ENCODE measurements around a stretch of chr11.

GRCh38 chr11:204382-205199, 2.6 kb downstream of the BET1L start:
- PRO-cap: no peak
- RAMPAGE, long total RNA, 2 experiments: no peak in any of the 2 experiments

DNA sequence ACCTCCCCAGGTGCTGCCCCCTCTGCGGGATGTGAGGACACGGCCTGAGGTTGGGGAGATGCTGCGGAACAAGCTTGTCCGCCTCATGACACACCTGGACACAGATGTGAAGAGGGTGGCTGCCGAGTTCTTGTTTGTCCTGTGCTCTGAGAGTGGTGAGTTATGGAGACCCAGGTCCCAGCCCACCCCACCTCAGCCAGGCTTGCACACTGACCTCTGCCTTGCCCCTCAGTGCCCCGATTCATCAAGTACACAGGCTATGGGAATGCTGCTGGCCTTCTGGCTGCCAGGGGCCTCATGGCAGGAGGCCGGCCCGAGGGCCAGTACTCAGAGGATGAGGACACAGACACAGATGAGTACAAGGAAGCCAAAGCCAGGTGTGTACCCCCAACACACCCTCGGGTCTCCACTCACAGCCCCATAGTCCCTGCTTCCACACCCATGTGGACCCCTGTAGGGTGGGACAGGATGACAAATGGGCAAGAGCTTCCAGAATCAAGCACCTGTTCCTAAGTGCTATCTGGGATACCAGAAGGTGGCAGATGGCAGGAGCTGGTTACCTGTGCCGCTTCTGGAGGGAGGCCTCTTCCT, 5.2 kb downstream of the RIC8A start:
- PRO-cap: no peak
- RAMPAGE, long total RNA, 2 experiments: no peak in any of the 2 experiments

GRCh38 chr11:309025-309844, 1.6 kb downstream of the IFITM2 start:
- PRO-cap: unidirectional peak, minus-strand start at chr11:309441
- RAMPAGE, long total RNA, 2 experiments: start-site peak on the minus strand in 1 of 2 experiments, at chr11:309190-309200 at its widest, 7 reads per replicate

GRCh38 chr11:317682-317983, 3.0 kb downstream of the IFITM3 start:
- PRO-cap: no peak
- RAMPAGE, long total RNA, 2 experiments: no peak in any of the 2 experiments

- PRO-cap: unidirectional peak, minus-strand start at chr11:319245; bidirectional peak, plus-strand start at chr11:320130, minus-strand start at chr11:320071
- RAMPAGE, long total RNA, 2 experiments: start-site peak on the plus strand in 1 of 2 experiments, at chr11:319696-319931 at its widest, 6 to 13 reads per replicate
Observed at GRCh38 chr11:319095-320277, 1.2 kb downstream of the IFITM3 start.

DNA sequence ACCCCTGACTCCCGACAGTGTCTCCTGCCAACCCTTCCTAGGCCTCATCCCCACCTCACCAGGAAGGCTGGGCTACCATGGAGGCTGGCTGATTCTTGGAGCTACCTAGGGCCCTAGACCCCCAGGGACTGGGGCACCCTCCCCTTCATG, 433 bp upstream of the PKP3 start:
- PRO-cap: no peak
- RAMPAGE, long total RNA, 2 experiments: no peak in any of the 2 experiments

GRCh38 chr11:429755-430103, 12.1 kb downstream of the ANO9 start:
- PRO-cap: no peak
- RAMPAGE, long total RNA, 2 experiments: no peak in any of the 2 experiments

- PRO-cap: bidirectional peak, plus-strand start at chr11:507539, minus-strand start at chr11:507232
- RAMPAGE, long total RNA, 2 experiments: no peak in any of the 2 experiments
Observed at GRCh38 chr11:507320-507700, 268 bp upstream of the RNH1 start.

GRCh38 chr11:532557-532905, 2.8 kb downstream of the HRAS start:
- PRO-cap: no peak
- RAMPAGE, long total RNA, 2 experiments: no peak in any of the 2 experiments

DNA sequence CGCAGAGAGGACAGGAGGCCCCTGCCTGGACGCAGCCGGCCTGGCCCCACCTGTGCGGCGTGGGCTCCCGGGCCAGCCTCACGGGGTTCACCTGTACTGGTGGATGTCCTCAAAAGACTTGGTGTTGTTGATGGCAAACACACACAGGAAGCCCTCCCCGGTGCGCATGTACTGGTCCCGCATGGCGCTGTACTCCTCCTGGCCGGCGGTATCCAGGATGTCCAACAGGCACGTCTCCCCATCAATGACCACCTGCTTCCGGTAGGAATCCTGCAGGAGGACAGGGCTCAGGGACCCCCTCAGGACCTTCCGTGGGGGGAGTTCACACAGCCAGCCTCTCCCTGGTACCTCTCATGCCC, 1.7 kb downstream of the HRAS start:
- PRO-cap: no peak
- RAMPAGE, long total RNA, 2 experiments: no peak in any of the 2 experiments

DNA sequence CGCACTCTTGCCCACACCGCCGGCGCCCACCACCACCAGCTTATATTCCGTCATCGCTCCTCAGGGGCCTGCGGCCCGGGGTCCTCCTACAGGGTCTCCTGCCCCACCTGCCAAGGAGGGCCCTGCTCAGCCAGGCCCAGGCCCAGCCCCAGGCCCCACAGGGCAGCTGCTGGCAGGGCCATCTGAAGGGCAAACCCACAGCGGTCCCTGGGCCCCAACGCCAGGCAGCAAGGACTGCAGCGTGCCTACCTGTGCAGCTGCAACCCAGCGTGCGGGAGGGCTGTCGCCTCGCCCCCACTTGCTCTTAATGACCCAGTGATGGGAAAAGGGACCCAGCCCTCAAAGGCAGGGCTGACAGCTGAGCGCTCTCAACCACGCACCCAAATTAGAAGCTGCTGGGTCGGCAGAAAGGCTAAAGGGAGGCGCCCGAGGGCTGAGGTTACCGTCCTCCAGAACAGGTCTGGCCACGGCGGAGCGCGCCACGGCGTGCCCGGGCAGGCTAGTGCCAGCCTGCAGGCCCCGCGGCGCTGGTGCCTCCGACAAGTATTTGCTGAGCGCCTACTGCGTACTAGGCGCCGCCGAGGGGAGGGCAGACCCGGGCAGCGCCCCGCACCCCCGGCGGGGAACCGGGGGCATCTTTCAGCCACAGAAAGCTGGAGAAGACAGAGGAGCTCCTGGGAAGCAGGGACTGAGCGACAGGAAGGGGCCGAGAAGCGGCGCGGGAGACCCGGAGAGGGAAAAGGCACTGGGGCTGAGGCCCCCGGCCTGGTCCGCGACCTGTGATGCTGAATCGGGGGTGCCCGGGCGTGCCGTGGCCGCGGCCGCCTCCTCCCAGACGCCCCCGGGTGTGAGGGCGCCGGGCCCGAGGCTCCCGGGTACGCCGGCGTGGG, 862 bp downstream of the HRAS start:
- PRO-cap: unidirectional peak, plus-strand start at position 452 of the sequence
- RAMPAGE, long total RNA, 2 experiments: no peak in any of the 2 experiments

DNA sequence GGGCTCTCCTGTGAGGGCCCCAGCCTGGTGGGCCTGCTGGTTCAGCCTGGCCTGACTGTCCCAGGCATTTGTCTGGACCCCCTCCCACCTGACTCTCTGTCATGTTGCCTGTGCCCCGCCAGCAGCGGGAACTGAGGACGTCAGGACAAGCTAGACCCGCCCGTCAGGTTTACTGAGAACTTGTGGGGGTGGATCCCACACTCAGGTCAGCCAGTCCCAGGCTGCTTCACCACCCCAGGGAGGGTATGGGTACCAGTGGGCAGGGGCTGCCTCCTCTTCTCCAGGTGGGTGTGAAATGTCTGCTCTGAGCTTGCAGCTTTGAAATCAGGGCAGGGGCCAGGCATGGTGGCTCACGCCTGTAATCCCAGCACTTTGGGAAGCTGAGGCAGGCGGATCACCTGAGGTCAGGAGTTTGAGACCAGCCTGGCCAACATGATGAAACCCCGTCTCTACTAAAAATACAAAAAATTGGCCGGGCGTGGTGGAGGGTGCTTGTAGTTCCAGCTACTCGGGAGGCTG, 3.5 kb downstream of the RASSF7 start:
- PRO-cap: bidirectional peak, plus-strand start at position 200 of the sequence, minus-strand start at position 133 of the sequence
- RAMPAGE, long total RNA, 2 experiments: no peak in any of the 2 experiments

- PRO-cap: bidirectional peak, plus-strand start at chr11:576207, minus-strand start at chr11:575846
- RAMPAGE, long total RNA, 2 experiments: no peak in any of the 2 experiments
Observed at GRCh38 chr11:574964-576037, 969 bp upstream of the PHRF1 start.

GRCh38 chr11:587869-588427, 11.7 kb downstream of the PHRF1 start:
- PRO-cap: no peak
- RAMPAGE, long total RNA, 2 experiments: no peak in any of the 2 experiments

DNA sequence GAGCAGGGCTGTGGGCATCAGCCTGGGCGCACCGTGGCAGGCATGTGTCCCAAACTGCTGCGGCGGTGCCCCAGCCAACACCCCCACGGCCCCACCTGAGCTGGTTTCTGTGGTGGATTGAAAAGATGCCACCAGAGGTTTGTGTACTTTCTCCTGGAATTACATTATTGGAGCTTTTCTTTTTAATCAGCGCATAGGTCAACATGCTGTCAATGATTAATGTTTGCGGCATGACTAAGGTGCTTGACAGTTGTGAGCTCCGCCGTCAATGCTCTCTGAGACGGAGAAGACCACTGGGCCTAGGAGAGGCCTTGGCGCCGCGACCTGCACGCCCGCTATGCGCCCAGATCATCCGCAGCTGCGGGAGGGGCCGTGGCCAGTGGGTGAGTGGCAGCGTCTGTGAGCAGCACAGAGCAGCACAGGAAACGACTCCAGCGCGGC, 18.1 kb downstream of the DRD4 start:
- PRO-cap: no peak
- RAMPAGE, long total RNA, 2 experiments: no peak in any of the 2 experiments

- PRO-cap: no peak
- RAMPAGE, long total RNA, 2 experiments: no peak in any of the 2 experiments
Observed at GRCh38 chr11:725435-726206, 19.6 kb downstream of the EPS8L2 start.

- PRO-cap: no peak
- RAMPAGE, long total RNA, 2 experiments: no peak in any of the 2 experiments
Observed at GRCh38 chr11:726891-727462, 20.3 kb upstream of the TALDO1 start.

DNA sequence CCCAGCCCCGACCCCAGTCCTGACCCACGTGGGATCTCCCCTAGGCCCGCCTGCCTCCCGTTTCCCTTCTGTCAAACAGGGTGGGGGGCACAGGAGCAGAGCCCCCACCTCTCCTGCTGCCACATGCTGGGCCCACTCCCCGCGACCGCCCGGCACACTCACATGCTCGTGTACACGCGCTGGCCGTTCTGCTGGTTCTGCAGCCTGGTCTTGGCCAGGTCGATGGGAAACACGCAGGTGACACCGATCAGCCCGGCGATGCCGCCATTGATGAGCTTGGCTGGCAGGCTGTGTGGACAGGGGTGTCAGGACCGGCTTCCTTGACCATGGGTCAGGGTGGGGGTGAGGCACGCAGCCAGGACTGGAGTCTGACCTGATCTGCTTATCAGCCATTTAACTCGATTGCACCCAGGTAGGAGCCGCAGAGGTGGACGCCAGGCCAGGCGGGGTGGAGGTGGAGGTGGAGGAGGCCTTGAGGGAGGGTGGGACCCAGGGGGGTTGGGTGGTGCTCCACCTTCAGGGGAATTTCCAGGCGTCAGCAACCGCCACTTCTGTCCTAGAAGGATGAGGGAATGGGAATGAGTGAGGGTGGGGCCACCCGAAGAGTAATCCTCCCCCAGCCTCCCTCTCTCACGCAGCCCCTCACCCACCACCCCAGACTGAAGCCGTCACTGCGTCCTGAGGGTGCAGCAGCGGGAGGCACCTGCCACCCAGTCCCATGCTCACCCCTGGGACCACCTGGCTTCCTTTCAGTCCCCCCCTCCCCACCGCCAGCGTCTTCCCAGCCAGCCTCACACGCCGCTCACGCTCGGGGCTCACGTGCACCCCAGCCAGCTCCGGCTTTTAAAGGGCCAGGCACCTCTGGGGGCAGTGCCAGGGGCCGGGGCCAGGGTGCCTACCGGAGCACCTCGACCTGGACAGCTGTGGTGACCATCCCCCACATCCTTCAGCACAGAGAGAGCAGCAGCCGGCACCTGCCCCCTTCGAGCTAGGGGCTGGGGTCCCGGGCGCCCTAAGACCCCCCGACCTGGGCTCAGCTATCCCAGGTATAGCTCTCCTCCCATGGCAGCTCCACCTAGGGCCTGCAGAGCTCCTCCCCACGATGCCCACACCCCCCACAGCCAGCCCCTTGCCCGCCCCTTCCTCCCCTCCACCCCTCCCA, 3.1 kb downstream of the SLC25A22 start:
- PRO-cap: no peak
- RAMPAGE, long total RNA, 2 experiments: no peak in any of the 2 experiments

GRCh38 chr11:796774-797034, 1.4 kb downstream of the SLC25A22 start:
- PRO-cap: no peak
- RAMPAGE, long total RNA, 2 experiments: no peak in any of the 2 experiments

DNA sequence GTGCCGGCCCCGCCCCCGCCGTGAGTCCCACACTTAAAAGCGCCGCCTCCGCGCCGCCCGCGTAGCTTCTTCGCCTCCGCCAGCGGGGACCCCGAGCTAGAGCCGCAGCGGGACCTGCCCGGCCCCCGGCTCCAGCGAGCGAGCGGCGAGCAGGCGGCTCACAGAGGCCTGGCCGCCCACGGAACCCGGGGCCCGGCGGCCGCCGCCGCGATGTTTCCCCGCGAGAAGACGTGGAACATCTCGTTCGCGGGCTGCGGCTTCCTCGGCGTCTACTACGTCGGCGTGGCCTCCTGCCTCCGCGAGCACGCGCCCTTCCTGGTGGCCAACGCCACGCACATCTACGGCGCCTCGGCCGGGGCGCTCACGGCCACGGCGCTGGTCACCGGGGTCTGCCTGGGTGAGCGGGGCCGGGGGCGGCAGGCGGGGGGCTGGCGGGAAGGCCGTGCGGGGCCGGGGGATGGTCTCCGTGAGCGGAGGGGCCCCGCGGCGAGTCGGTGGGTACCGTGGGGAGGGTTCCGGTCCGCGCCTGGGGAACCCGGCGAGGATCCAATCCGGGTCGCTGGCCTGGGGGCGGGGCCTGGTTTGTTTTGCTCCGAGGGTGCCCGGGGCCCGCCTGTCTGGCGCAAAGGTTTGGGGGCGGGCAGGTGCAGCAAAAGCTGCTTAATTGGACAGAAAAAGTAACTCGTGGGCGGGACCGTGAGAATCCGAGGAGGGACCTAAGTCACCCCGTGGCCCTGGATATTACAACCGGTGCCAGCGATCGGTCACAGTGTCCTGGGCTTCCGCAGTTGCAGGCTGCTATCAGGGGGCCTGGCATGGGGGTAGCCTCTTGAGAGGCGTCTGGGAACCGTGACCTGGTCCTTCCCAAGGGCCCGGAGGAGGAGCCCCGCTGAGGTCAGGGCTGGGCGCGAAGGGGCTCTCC, 1.1 kb downstream of the PNPLA2 start:
- PRO-cap: bidirectional peak, plus-strand start at position 64 of the sequence, minus-strand start outside the sequence; bidirectional peak, plus-strand start at position 301 of the sequence, minus-strand start at position 230 of the sequence; bidirectional peak, plus-strand start at position 741 of the sequence, minus-strand start at position 528 of the sequence
- RAMPAGE, long total RNA, 2 experiments: no peak in any of the 2 experiments

Measured in prostate gland (tissue), 2 donors.